Breast (tissue), 4 donors: ENCODE measurements around a stretch of chr16.

- PRO-cap, 3 experiments: no peak in any of the 3 experiments
- RRBS: 60% methylated on average over 2 of the region's 19 CpGs
These were observed 1.8 kb upstream of the MEAK7 start for GRCh38 chr16:84506175-84506712.

GRCh38 chr16:84532077-84532736 is 27.7 kb upstream of the MEAK7 start:
- PRO-cap, 3 experiments: no peak in any of the 3 experiments
- RRBS: no CpG with 5 or more reads among the region's 11 CpGs

- PRO-cap, 3 experiments: no peak in any of the 3 experiments
- RRBS: no CpG with 5 or more reads among the region's 8 CpGs
These were observed 2.3 kb downstream of the KLHL36 start for GRCh38 chr16:84650607-84651021.

DNA sequence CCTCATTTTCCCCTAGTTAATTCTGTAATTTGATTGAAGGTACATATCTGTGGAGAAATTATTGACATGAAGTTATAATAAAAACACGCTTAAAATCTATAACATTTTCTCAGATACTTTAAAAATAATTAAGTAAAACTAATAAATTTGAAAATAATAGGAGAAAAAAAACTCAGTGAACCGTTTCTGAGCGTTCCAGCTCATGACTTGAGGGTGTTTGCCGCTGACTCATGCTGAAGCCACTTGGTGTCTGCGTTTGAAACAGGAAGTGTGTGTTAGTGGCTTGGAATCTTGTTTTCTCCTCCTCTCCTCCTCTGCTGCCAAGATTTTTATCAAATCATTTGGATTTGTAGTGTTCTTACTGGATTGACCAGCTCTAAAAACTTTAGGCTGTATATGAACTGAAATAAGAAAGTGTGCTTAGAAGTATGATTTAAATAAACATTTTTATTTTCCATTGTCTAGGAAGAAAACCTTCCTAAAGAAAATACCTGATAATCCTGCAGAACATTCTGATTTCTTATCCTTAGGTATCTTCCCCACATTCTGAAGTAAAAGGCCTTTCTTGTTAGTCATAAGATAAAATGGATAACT is 30.7 kb downstream of the USP10 start:
- PRO-cap, 3 experiments: peak in 2 of 3 experiments; most common minus-strand start position 209 of the sequence (in 2)
- RRBS: no CpG with 5 or more reads among the region's 5 CpGs

DNA sequence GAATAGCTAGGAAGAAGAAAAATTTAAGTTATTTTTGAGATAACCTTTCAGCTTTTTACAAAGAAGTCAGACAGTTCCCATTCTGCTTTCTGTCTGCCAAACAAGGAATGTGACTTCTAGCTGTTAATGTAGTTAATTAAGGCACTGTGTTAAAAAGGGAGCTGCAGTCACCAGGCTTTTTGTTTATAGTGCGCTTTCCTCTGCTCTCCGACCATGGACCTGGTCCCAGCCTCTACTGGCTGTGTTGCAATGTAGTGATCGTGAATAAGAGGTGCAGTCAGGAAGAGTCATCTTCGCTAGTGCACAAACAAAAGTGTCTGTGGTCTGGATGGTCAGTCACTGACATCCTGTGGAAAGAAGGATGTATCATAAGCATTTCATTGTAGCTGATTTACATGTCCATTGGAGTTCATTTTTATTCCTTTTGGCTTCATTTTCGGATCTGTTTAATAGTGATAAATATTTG is 39.9 kb downstream of the USP10 start:
- PRO-cap, 3 experiments: no peak in any of the 3 experiments
- RRBS: no CpG with 5 or more reads among the region's 5 CpGs

GRCh38 chr16:84742433-84743179 is 42.8 kb downstream of the USP10 start:
- PRO-cap, 3 experiments: no peak in any of the 3 experiments
- RRBS: no CpG with 5 or more reads among the region's 12 CpGs

- PRO-cap, 3 experiments: no peak in any of the 3 experiments
- RRBS: no CpG with 5 or more reads among the region's 4 CpGs
These were observed 51.7 kb upstream of the CRISPLD2 start for GRCh38 chr16:84767982-84768615.

DNA sequence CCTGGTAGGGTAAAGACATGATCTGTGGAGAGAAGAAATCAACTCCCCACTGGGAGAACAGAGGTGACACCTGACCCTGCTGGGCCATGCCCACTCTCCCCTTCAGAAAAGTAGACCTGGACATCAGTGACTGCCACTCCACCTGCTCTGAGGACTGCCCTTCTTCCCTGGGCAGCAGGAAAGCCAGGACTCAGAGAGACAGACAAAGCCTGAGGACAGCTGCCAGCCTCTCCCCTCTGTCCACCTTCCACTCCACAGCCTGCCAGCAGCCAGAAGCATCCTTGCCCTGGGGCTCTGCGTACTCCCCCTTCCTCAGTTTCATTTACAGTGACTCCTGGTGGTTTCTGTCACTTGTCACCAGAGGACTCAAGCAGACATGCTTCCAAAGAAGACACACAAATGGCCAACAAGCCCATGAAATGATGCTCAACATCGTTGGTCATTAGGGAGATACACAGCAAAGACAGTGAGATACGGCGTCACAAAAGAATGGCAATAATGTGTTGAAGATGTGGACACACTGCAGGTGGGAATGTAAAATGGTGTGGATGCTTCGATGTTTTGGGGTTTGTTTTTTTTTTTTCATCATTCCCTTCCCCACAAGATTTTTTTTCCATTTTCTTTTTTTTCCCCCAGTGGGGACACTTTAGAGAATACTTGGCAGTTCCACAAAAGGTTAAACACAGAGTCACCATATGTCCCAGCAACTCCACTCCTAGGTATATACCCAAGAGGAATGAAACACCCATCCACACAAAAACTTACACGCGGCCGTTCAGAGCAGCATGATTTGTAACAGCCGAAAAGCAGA is 24.3 kb downstream of the ZDHHC7 start:
- PRO-cap, 3 experiments: no peak in any of the 3 experiments
- RRBS: no CpG with 5 or more reads among the region's 9 CpGs

DNA sequence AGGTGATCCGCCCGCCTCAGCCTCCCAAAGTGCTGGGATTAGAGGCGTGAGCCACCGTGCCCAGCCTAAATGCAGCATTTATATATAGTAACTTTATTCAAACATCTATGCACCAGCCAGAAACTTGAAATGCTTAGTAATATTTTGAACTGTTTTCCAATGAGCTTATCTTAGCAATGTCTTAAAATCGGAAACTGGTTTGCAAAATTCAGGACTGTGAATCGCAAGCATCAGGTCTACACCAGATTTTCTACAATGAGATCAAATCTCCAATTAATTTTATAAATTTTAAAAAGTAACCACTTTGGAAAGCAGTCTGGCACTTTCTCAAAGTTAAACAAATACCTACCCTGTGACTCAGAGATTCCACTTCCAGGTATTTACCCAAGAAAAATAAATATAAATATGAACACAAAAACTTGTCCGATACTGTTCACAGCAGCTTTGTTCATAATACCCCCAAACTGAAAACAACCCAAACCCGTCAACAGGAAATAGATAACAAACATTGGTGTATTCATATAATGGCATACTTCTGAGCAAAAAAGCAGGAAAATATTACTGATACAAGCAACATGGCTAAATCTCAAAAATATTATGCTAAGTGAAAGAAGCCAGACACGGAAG is 12.2 kb downstream of the ZDHHC7 start:
- PRO-cap, 3 experiments: no peak in any of the 3 experiments
- RRBS: no CpG with 5 or more reads among the region's 9 CpGs

- PRO-cap, 3 experiments: no peak in any of the 3 experiments
- RRBS: no CpG with 5 or more reads among the region's 7 CpGs
These were observed 1.5 kb upstream of the KIAA0513 start for GRCh38 chr16:85026034-85026602.

DNA sequence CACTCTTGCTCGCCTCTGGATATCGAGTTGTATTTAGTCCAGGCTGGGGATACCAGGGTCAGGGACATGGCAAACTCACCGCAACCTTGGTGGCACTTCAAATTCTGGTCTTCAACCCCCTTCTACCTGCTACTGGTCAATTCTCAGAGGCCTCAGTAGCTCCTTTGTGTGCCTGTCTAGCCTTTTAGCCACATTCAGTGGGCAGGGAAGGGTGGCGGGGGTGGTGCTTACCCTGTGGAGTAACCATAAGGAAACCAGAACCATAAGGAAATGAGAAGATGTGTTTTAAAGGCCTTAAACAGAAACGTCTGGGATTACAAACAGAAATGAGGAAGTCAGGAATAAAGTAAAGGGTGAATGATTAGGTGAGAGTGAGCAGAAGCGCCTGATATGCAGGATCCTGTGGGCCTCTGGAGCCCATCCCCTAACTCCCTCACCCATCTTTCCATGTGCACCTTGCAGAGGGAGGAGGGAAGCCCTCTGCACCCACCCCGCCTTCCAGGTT is 20.2 kb downstream of the KIAA0513 start:
- PRO-cap, 3 experiments: no peak in any of the 3 experiments
- RRBS: no CpG with 5 or more reads among the region's 7 CpGs

DNA sequence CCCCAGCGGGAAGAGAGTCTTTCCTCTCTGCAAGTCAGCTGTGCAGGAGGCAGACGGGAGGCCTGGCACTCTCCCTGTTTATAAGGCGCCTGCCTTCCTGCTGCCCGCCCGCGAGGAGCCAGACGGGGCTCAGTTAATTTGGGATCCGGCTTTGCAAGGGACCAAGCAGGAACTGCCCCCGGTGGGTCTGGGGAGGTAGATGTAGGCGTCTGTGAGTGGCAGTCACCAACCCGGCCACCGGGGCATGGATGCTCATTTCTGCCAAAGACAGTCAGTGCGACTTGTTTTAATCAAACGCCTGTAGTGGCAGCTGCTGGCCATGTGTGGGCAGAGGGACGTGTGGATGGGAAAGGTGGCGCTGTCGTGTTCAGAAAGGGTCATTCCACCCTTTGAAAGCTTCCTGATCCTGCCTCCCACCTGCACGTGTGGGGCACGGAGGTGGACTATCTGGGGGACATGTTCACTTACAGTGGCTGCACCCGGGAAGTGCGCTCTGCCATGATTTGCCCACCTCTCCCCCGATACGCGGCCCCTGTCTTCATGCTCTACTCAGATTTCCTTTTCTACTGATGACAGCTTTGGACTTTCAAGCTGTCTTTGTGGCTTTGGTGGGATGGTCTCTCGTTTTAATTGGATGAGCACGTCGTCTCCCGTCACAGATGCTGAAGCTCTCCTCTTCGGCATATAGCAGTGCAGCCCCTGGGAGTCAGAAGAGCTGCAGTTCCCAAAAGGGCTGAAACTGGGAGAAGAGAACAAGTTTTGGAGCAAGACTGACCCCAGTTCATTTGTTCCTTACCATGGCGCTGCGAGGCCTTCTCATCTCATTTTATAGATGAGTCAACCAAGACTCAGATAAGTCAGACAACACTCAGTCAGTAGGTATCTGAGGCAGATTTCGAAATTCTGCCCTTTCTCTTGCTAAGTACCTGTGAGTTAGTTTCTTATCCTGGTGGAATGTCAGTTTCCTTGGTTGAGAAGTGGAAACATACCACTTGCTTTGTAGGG is 60.4 kb upstream of the CIBAR2 start:
- PRO-cap, 3 experiments: no peak in any of the 3 experiments
- RRBS: 32% methylated on average over 2 of the region's 32 CpGs

- PRO-cap, 3 experiments: no peak in any of the 3 experiments
- RRBS: 86% methylated on average over 6 of the region's 47 CpGs
These were observed 69.2 kb upstream of the CIBAR2 start for GRCh38 chr16:85181055-85182211.

- PRO-cap, 3 experiments: no peak in any of the 3 experiments
- RRBS: no CpG with 5 or more reads among the region's 20 CpGs
These were observed 88.1 kb upstream of the CIBAR2 start for GRCh38 chr16:85200168-85201025.

DNA sequence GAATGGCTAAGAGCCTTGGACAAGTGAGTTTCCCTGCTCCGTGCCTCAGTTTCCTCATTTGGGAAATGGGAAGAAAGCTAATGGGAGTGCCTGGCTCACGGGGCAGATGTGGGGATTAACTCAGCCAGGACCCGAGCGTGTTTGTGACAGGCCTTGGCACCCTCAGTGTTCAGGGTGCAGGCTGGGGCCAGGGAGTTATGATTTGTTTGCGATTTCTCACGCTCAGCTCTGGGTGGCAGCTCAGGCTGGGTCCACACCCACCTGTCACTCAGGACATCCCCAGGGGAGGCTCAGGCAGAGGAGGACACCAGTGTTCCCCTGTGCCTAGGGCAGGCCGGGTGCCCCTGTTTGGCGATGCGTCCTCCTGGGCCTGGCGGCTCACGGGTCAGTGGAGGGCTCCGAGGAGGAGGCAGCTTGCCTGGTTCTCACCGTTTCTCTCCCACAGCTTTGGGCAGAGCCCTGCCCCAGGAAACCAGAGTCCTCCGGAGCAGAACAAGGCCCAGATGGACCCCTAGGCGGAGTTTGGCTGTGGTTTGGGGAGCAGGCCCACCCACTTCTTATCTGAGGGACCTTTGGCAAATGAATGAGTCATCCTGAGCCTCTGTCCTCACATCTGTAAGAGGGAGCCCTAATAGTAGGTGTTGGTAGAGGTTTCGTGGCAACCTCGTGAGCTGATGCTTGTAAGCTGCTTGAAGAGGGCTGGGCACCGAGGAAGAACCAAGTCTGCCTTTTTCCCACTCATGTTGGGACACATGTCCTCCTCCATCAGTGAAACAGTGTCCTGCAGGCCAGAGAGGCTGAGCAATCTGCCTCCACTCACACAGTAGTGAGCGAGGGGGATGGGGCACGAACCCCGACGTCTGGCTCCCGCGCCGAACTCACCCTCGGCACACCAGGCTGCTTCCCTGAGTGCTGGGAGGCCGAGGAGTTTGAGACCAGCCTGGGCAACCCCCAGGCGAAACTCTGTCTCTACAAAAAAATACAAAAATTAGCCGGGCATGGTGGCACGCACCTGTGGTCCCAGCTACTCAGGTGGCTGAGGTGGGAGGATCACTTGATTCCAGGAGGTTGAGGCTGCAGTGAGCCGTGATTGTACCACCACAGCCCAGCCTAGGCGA is 247.0 kb upstream of the CIBAR2 start:
- PRO-cap, 3 experiments: no peak in any of the 3 experiments
- RRBS: no CpG with 5 or more reads among the region's 32 CpGs

DNA sequence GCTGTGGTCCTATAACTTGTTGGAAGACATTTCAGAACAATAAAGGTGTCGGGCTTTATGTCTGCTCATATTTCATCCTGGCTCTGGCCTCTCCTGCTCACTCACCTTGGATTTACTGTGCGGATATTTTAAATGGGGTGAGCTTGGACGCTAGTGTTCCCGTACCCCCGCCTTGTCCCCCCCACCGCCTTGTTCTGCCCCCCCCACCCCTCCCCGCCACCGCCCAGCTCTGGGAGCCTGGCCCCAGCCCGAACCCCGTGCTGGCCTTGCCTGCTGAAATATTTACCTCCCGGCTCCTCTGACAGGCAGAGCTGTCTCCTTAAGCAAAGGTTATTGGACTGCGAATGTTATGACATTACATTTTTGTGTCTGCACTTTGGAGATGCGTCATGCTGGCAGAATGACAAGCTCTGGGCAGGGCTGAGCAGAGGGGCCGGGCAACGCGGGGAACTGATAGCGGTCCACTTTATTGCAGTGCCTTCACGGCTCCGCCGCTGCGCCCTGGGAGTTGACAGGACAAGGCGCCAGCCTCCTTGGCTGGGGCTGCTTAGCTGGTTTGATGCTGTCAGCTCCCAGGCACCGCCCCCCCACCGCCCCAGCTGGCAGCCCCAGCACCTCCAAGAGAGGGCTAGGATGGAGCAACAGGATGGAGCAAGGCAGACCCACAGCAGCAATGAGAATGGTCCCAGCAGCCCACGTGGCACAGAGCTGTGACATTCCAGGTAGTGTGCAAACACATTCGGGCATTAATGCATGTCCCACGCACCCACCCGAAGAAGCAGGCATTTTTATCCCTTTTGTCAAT is 222.4 kb upstream of the GSE1 start:
- PRO-cap, 3 experiments: no peak in any of the 3 experiments
- RRBS: no CpG with 5 or more reads among the region's 28 CpGs

DNA sequence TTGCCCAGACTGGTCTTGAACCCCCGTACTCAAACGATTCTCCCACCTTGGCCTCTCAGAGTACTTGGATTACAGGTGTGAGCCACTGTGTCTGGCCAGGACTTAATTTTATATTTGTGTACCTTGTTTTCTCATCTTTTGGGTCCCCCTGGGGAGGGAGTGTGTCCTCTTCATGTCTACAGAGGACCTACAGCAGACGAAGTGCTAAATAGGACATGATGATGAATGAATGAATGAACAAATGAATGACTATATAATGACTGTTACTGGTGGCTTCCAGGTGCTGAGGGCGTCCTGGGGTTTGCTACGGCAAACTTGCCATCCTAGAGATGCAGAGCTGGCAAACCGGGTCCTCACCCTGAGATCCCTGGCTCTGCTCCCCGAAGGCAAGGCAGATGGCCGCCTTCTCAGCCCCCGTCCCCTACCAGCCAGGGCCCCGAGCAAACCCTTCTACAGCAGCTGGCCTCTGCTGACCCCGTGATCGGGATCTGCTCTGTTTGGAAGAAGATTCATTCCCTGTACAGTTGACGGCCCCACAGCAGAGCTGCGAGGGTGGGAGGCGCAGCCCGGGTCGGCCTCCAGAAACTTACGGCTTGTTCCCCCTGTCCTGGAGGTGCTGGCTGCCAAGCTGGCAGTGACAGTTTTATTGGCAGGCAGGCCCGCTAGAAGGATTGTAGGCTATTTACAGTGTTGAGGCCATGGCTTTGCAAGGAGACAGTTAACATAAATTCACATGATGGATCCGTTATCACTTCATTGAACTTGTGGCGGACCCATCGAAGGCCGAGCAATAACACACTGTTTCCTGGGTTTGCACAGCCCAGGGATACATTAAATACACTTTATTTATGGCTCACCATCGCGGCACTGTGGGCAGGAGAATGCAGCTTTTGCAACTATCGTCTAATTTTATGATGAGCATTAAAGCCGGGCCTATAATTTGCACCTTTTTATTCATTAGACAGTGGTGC is 197.7 kb upstream of the GSE1 start:
- PRO-cap, 3 experiments: no peak in any of the 3 experiments
- RRBS: no CpG with 5 or more reads among the region's 27 CpGs

- PRO-cap, 3 experiments: no peak in any of the 3 experiments
- RRBS: 78% methylated on average over 5 of the region's 28 CpGs
These were observed 148.5 kb upstream of the GSE1 start for GRCh38 chr16:85464422-85465259.

GRCh38 chr16:85491938-85492827 is 120.9 kb upstream of the GSE1 start:
- PRO-cap, 3 experiments: no peak in any of the 3 experiments
- RRBS: 18% methylated on average over 3 of the region's 27 CpGs

DNA sequence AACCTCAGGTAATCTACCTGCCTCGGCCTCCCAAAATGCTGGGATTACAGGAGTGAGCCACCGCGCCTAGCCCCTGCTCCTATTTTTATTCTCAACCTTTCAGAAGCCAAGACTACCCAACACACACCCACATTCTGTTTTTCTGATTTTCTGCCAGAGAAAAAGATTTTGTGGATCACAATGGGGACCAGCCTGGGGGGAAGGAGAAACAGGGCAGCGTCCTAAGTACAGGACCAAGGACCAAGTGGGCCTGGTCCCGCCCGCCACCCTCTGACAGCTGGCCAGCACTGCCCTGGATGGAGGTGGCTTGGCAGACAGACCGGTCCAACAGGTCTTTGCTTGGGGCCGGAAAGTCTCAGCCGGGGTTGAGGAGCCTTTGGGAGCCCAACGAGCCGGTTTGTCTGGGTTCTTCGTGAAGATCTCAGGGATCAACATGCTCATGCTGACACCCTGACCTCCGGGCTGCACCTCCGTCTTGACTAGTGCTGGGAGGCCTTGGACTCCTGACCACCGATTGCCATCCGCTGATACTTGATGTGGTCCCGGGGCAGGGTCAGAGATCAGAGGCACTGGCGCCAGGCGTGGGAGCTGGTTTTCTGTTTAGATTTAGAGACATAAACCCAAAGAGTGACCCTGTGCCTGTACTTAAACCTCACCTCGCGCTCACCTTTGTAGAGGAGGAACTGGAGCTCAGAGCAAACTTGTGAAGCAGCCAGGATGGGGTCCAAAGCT is 92.3 kb upstream of the GSE1 start:
- PRO-cap, 3 experiments: no peak in any of the 3 experiments
- RRBS: 60% methylated on average over 7 of the region's 21 CpGs